ENCODE results near the gene MTR.

DNA sequence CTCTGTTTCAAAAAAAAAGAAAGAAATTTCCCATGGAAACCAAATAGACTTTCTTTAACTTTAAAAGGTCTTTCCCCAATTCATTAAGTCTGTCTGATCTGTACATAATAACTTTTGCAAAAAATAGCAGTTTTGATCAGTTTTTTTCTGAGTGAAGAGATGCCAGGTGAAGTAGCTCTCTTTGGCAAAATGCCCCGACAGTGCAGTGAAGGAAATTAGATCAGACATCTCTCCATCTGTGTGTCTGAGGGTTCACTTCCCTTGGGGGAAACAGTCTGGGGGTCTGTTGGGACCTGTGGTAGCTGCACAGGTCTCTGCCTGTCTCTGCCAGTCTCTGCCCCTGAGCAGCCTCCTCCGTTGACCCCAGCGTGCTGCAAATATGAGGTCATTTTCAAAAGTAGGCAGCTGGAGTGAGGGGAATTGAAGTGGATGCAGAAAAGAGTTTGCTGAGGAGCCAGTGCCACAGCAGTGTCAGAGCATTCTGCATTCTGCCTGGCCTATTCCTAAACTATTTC is 54.5 kb downstream of the TBCE start:
- PRO-cap = unidirectional peak, plus-strand start at position 150 of the sequence

DNA sequence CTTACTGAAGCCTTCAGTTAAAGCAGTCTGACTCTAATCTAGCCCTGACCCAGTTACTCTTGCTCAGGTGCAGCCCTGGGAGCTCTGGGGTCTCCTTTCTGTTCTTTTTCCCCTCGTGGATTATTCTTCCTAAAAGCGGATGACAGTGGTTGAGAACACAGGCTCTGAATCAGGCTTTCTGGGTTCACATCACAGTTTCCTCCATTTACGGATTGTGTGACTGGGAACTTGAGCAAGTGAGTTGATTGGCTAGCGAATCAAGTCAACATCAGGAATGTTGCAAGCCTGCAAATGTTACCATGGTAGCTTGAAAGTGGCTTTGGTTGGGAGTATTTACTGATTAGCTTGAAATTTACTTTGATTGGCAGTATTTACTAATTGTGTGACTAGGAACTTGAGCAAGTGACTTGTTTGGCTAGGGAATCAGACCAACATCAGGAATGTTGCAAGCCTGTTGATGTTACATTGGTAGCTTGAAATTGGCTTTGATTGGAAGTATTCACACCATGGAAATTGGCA is 22.8 kb upstream of the B3GALNT2 start:
- PRO-cap = no peak

DNA sequence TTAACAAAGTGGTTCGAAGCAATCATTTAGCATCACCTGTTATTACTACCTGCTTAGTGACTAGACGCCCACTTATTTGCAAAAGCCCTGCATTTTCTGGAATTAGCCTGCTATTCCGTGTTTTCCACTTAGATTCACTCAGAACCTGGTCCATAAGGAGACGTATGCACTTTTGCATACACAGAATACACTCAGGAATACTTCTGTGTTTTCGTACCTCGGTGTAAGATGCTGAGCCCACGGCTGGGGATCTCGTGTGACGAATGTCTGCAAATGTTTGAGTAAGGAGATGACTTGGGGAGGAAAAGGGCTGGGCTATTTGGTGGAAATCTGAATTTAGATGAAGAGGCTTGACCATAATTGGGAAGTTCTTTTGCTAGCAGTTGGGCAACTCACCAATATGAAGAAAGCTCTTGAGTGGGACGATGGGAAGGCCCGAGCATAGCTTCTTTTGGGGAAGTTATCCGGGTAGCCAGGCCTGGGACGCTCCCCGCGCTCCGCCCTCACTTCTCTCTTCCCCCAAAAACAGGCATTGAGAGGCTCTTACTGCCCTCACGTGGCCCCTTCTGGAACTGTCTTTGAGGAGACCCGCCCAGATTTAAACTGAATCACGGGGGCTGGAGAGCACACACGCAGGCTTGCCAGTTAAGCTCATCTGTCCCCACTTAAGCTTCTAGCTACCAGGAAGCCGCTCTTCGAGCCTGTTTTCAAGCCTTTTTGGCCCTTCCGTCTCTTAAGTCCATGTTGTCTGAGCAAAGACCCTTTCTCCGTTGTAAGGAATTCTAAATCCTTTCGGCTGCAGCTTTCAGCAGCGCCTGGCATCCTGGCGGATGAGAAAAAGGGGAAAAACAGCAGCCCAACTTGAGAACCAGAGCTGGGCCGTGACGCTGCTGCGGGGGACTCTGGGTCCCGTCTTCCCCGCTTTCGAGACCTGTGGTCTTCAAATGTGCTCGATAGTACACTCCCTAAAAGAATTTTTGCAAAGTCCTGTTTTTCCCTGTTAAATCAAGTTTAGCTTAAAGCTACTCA is 93.2 kb downstream of the NID1 start:
- PRO-cap = bidirectional peak, plus-strand start at position 601 of the sequence, minus-strand start at position 517 of the sequence

- PRO-cap = no peak
Observed at GRCh38 chr1:236120546-236121393, 21.6 kb upstream of the GPR137B start.

- PRO-cap = no peak
Observed at GRCh38 chr1:236141360-236141849, 934 bp upstream of the GPR137B start.

DNA sequence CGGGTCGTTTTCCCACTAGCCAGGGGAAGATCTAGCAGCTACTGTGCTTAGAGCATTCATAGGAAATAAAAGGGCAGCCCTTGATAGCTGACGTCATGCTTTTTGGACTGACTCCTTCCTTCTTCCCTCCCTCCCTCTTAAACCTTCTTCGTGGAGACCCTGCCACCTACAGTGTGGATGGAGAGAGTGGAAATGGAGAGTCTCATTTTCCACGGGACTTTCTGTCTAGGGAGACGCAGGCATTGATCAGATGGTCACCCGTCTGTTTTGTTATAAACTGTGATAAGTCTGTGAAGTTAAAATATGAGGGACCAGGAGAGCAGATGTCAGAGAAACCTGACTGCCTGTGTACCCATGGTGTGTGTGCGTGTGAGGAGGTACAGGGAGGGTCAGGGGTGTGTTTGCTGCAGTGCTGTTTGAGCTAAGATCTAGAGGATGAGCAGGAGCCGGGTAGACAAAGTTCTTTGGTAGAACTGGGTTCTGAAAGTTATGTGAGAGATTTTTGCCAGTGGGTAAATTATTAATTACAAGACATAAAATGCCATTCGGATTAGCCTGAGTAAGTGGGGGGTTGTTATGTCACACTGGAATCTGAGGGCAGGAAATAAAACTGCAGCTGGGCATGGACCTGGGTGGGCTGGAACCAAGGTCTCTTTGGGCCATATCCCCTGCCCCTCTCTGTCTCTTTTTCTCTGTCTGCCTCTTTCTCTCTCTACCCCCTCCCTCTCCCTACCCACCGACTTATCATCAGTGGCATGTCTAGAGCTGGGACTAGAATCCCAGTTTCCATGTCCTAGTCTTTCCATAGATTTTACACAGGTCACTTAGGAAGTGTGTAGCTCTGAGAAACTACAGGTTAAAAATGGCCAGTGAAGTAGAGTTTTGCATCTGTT is 34.5 kb downstream of the GPR137B start:
- PRO-cap = no peak

DNA sequence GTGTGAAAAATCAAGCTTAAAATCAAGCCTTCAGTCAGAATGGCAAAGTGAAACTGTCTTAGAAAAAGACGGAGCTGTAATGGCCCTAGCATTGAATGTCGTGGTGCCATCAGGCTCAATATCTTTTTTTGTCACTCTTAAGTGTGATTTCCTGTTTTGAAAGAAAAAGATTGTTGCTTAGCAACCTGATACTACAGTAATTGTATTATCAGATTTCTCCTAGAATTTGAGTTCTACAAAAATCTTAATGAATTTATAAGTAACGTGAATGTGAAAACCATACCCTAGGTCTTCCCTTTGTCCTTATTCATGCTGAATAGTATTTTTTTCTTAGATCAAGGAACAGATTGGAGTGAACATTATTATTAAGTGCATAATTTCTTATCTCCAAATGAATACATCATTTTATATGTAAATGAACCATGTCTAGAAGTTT is 22.2 kb downstream of the EDARADD start:
- PRO-cap = no peak

- PRO-cap = no peak
Observed at GRCh38 chr1:236757376-236757763, 37.7 kb upstream of the MTR start.

- PRO-cap = bidirectional peak, plus-strand start at chr1:236795319, minus-strand start at chr1:236795056; bidirectional peak, plus-strand start at chr1:236795874, minus-strand start at chr1:236795654; bidirectional peak, plus-strand start at chr1:236796121, minus-strand start at chr1:236796003
Observed at GRCh38 chr1:236795202-236796199, at the start of gene MTR. Gene MTR (plus strand): TSS chr1:236795292.

- PRO-cap = no peak
Observed at GRCh38 chr1:236831887-236832372, 36.8 kb downstream of the MTR start.

DNA sequence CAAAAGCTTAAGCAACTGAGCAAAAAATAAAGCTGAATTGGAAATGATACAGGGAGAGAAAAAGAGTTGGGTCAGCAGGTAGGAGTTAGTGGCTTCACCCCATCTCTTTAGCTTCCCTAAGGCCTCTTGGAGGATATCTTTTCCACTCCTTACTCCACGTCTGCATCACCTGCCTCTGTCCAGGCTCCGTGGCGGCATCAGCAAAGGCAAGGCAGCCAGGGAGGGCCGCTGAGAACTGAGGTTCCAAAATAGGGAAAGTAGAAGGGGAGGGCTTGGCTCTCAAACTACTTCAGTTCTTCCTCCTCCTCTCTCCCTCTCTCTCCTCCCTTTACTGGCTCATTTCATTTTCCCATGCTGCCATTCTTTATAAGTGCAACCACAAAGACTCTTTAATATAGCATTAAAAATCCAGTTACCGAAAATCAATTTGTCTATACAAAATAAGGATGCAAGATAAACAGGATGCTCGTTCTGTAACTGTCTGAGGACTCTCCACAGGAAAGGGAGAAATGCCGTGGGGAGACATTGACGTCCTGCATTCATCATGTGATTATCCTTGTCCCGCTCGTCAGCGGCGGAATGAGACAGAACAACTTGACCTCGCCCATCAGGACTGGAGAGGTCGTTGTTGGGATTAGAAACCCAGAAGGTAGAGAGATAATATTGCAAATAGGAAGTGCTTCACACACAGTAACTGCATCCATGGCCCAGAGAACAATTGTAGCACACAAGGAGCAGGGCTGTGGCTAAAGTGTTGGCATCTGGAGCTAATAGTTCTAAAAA is 3.1 kb upstream of the MT1HL1 start:
- PRO-cap = no peak

GRCh38 chr1:237042940-237044064 is 1.3 kb downstream of the RYR2 start:
- PRO-cap = no peak

GRCh38 chr1:237075137-237075549 is 33.2 kb downstream of the RYR2 start:
- PRO-cap = no peak

DNA sequence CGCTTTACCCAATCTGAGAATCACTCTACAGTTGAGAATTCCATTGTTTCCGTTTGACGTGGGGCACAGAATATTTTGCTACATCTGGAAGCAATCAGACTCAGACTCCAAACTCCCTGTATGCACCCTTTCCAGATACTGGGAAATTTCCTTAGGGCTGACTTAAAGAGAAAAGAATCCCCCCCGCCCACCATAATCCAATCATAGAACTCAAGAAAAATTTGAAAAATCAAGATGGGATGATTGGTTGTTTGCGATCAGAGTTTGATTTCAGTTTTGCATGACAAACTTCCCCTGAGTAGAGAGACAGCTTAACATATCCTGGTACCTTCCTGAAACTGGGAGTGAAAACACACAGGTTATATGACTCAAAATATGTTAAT is 699.4 kb upstream of the ZP4 start:
- PRO-cap = no peak

GRCh38 chr1:239315468-239316082 is 70.8 kb upstream of the CHRM3 start:
- PRO-cap = no peak

DNA sequence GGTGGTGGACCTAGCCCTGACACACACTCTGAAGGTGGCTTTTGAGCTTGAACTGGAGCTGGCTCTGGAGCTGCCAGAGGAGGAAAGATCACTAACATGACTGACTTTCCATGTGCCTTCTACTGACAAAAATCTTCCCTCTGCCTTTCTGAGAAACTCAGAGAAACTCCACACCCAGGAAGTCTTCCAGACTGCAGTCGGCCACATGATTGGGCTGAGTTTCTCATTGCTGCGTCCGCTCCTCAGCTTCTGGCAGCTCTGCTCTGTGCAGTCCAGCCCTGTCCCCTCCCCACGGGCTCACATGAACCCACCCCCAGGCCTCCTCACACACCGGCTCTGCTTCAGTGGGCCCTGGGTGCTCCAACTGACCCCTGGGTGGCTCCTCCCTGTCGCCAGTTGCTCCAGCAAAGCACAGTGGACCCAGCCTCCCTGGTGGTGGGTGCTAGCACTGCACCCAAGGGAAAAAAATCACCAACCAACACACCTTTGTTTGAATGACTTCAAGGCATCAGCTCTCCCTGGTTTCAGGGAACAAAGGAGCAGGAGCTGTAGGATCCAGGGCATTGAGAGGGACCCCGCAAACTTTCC is 138.8 kb upstream of the FMN2 start:
- PRO-cap = no peak

GRCh38 chr1:240599253-240599722 is 12.7 kb downstream of the GREM2 start:
- PRO-cap = no peak

DNA sequence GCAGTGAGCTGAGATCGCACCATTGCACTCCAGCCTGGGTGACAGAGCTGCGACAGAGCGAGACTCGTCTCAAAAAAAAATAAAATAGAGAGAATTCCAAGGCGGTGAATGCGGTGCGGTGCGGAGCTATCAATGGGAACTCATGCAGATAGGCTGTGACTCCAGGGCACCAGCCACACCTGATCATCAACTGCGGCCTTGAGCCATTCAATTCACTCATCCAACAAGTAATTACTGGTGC is 9.0 kb downstream of the GREM2 start:
- PRO-cap = no peak

- PRO-cap = no peak
Observed at GRCh38 chr1:241267087-241267432, 89.9 kb downstream of the RGS7 start.

DNA sequence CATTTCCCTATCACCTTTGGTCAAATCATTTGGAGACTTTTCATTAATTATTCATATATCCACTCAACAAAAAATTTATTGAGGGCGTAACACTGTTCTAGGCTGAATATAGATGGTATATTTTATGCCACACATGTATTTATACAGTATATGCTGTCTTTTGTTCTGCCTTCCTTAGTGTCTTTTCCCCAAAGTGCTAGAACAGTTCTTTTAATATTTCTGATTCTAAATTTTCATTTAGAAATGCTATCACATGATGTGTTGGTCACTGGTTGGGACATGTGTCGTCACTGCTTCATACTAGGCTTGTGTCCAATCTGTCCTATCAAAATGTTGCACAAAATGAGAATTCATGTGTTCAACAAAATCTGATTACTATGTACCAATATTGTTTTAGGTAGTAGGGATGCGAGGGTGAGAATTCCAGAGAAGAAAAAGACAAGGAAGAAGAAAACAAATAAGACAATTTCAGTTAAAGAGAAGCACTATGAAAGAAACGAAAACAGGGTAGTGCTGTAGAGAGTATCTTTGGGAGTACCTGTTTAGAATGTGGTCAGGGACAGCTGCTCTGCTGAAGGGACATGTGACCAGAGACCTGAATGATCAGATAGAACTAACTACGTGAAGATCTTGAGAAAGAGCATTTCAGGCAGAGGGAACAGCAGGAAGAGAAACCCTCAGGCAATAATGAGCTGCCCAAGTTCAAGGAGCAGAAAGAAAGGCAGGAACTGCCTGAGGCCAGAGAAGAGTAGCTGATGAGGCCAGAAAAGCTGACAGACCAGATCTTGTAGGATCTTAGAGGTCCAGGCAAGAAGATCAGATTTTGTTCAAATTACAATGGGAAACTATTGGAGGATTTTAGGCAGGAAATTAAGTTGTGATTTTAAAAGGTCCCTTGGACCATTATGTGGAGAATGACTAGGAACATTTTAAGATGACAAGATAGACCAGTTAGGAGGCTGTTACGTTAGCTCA is 1.4 kb downstream of the KMO start:
- PRO-cap = no peak

All from ureter (tissue), 1 donor.